Foreskin fibroblast (primary cell): ENCODE measurements around a stretch of chr2.

DNA sequence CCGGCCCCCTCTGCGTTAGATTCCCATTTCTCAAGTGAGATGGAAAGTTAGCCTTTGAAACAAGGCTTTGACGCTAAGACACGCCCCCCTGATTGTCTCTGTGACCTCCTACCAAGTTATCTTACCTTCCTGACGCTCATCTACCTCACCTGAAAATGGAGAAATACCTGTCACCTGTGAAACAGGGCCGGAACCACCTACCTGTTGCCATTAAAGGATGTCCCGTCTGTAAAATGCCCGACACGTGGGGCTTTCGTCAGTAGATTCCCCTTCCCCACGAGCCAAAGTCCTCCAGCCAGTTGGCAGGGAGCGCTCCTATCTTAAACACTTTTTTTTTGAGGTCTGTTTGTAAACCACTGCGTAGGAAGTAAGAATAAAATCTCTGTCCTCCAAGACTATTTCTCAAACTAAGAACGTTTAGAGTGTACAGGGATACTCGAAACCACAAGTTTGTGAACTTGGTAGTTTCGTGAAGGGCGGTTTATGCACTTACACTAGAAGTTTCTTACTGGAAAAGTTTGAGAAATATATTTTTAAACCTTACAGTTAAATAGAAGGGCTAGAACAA is 797 bp downstream of the ZNG1B start:
- RRBS = no CpG with 5 or more reads among the region's 17 CpGs

DNA sequence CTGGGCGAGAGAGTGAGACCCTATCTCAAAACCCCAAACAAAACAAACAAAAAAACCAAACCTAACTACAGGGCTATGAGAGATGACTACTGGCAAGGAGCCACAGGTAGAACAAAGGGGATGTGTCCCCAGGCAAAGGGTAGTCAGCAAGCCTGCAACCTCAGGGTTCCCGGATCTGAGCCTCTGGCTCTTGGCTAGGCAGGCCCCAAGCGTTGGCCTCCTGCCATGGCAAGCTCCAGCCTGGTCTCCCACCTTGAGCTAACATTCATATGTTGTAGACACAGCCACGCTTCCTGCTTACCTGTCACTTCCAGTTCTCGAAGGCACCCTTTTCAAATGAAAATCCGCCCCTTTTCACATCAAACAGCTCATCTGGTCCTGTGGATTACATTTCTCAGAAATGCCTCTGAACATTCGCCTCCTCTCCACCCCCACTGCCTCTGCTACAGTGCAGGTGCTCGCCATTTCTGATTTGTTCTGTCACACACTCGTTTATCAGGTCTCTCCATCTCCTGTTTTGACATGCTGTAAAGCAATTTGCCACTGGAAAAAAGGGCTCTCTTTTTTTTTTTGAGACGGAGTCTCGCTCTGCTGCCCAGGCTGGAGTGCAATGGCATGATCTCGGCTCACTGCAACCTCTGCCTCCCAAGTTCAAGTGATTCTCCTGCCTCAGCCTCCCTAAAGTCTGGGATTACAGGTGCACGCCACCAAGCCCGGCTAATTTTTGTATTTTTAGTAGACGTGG is 13.1 kb upstream of the ACTR3 start:
- RRBS = no CpG with 5 or more reads among the region's 15 CpGs

GRCh38 chr2:113886327-113887113 is 3.4 kb upstream of the ACTR3 start:
- RRBS = no CpG with 5 or more reads among the region's 4 CpGs

DNA sequence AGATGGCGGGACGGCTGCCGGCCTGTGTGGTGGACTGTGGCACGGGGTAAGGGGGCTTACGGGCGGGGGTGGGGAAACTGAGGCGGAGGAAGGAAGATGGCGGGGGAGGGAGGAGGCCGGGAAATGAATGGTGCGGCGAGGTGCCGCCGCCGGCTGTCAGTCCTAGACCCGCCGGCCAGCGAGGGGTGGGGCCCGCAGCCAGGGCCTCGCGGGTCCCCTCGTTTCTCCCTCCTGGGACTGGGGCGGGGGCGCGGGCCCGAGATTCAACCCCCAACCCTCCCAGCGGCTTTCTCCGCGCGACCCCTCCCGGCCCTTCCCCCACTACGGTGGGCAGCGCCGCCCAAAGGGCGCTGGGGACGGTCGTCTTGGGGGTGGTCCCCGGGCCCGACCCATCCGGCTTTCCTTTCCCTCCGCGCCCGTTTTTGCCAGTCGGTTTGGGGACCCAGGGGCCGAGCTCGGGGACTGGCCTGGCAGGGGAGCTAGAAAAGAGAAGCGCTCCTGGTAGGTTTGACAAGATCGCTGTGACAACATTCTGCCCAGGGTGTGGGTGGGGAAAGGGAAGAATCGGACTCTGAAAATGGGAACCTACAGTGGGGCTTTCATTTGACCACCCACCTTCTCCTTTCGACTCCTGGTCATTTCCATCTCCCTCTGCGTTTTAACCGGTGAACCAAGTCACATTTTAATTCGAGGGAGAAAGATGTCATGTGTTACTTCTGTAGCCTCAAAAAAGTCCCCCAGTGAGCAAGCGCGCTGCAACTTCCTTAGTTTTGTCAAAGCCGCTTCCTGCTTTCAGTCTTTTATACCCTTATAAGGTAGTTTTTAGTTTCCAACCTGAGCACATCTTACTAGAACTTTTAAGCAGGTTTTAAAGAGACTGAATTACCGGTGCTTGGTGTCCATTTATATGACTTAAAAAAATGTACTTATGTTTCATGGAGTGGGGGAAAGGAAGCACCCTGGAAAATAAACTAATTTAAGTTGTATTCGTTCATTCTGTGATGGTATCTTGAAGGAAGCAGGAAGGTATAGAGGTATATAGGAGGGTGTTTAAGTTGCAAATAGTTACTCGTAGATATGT is 729 bp downstream of the ACTR3 start:
- RRBS = 2% methylated on average over 10 of the region's 58 CpGs

DNA sequence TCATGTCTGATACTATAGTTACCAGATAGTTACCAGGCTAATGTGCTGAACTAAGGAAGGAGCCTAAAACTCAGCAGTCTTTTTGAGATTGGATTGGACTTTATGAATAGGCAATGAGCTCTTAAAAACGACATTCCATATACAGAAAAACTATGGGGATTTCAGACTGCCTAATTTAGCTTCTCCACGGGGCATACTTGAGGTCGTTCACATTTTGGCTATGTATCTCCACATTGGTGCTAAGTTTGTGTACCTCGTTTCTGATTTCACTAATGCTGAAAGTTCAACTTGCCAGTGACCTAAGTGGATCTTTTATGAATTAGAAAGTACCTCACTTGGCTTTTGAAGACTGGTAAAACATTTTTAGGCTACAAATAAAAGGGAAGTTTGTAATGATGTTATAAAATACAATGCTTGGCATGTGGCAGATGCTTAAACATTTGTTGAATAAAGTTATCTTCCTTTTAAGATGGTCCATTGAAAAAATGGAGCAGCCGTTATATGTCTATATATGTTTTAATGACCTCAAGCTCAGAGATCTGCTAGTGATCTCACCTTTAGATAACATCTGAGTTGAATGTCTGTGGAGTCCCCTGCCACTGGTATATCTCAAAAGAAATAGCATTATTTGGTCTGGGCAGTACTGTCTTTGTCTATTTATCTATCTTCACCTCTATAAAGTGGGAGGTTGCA is 73.5 kb downstream of the ACTR3 start:
- RRBS = no CpG with 5 or more reads among the region's 5 CpGs

GRCh38 chr2:114662294-114662831 is 219.9 kb downstream of the DPP10 start:
- RRBS = no CpG with 5 or more reads among the region's 43 CpGs

- RRBS = no CpG with 5 or more reads among the region's 10 CpGs
Measured at GRCh38 chr2:118223427-118223697, 135.1 kb downstream of the INSIG2 start.

- RRBS = 7% methylated on average over 8 of the region's 17 CpGs
Measured at GRCh38 chr2:118846071-118846288, 1.5 kb downstream of the EN1 start.

DNA sequence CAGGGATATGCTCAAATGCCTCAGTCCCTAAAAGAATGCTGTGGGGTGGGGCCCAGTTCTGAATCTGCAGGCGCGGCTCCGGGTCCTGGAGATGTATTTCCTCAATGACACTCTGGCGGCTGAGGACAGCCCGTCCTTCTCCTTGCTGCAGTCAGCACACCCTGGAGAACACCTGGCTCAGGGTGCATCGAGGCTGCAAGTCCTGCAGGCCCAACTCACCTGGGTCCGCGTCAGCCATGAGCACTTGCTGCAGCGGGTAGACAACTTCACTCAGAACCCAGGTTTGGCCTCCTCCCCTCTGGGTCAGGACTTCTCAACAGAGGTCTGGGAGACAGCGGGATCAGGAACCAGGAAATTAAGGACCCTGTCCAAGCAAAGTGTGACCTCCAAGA is 28.1 kb downstream of the MARCO start:
- RRBS = no CpG with 5 or more reads among the region's 10 CpGs

DNA sequence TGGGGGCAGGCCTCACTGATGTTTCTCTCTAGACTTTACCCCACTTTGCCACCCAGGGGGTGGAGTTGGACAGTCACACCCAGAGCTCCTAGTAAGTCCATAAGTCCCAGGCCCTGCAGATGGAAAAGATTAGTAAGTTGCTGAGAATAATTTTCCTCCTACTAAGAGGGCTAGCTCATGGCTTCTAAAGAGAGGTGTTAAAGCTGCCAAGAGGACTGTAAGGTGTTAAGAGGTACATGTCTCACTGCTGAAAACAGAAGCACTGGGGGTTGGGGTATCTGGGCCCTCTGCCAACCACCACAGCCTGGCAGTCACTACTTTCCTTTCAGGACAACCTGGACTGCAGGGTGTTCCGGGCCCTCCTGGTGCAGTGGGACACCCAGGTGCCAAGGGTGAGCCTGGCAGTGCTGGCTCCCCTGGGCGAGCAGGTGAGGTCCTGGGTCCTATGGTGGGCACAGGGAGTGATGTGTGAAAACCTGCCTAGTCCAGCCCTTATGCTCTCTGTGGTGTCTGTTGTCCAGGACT is 39.9 kb downstream of the MARCO start:
- RRBS = no CpG with 5 or more reads among the region's 2 CpGs

DNA sequence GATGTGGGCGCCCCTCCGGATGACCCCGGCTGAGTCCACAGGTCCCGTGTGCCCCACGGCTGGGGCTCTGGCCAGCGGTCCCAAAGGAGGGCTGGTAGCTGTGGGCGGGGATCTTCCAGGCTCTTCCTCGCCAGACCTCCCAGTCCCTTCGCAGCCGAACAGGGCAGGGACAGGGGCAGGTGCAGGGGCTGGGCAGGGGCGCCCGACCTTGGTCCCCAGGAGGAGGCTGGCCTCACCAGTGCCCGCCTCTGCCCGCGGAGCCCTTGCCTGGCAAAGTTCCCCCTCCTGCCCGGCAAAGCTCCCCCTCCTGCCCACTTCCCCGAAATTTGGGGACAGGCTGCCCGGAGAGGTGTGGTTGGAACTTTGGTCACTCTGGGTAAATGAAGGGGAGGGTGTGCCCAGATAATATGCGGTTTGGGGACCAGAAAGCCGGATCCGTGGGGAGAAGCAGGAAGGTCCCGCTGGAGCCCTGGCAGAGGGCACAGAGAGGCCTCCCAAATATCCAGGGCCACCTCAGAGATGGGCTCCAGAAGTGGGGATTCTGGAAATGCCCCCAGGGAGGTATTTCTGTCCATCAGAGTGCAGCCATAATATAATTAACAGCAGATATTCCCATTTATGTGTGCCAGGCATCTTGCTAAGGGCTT is 674 bp downstream of the STEAP3 start:
- RRBS = 17% methylated on average over 5 of the region's 22 CpGs

DNA sequence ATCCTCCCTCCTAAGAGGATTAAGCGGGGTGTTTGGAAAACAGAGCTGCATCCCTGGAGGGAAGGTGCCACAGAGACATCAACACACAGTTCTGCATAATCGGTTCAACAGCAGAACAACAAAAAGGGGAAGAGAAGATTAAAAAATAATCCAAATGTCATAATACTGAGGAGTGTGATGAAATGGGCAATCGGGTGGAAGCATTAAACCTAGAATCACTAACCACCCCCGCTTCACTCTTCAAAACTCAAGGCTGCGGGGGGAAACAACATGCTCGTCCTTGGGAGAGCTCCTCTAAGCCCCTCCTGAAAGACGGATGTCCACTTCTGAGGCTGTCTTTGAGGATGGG is 59.0 kb downstream of the STEAP3 start:
- RRBS = no CpG with 5 or more reads among the region's 7 CpGs

DNA sequence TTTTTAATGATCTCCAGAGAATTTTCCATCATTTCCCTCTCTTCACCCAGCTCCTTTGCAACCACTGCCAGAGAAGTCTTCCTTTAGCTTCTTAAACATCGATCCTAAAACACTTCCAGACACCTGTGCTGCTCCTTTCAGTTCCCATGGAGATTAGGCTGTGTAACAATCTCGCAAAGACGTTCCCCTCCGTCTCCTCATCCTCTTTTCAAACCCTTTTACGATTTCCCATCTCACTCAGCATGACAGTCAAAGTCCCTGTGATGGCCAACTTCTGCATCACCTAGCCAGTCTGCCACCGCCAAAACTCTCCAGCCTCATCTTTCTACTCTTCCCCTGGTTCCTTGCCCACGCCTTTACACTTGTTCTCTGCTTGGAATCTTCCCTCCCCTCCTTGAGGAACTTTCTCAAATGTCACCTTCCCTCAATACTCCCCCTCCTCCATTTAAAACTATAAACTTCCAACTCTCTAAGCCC is 953 bp downstream of the C2orf76 start:
- RRBS = no CpG with 5 or more reads among the region's 7 CpGs

DNA sequence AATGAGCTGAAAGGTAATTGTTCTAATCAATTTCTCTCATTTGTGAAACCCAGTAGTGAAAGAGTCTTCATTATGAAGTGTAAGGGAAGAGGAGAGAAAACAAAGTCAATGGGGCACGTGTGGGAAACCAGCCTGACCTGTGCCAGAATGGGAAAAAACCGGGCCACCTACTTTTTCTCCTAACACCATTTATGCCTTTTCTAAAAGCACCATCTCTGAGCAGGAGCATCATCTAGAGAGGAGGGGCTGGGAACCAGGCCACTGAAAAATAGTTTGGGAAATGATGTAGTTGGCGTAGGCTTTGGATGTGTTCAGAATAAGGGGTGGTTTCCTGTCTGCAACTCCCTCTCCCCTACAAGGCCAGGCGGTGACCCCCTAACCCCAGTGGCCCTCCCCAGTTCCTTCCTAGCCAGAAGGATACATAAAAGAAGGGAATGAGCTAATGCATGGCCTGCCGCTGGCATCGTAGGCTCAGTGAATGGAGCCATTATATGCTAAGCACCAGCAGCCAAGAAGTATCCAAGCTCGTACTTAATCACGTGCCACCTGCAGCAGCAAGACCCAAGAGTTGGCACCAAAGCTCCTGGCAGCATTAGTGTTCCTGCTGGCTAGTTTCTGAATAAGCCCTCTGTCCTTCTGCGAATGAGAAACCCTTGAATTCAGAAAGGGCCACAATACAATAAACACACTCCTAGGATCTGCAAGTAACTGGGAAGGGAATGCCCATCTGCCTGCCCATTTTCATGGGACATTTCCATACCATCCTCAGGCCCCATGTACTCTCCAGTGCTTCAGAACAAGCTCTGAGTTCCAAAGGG is 4.2 kb downstream of the DBI start:
- RRBS = no CpG with 5 or more reads among the region's 9 CpGs

DNA sequence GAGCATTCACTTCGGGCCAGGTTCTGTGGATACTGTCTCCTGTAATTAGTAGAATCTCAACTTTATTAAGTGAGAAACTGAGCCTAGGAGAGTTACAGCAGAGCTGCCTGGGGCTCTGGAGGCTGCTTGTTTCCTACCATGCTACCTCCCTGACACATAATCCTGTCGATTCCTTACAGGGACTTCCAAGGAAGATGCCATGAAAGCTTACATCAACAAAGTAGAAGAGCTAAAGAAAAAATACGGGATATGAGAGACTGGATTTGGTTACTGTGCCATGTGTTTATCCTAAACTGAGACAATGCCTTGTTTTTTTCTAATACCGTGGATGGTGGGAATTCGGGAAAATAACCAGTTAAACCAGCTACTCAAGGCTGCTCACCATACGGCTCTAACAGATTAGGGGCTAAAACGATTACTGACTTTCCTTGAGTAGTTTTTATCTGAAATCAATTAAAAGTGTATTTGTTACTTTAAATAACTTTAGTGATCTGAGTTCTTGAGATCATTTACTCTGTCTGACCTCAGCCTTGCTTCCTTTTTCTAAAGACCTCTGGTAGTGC is 5.4 kb downstream of the DBI start:
- RRBS = no CpG with 5 or more reads among the region's 7 CpGs

GRCh38 chr2:119431963-119433191 is 723 bp downstream of the TMEM37 start:
- RRBS = 1% methylated on average over 17 of the region's 64 CpGs

- RRBS = no CpG with 5 or more reads among the region's 4 CpGs
Measured at GRCh38 chr2:119491955-119492681, 32.2 kb downstream of the SCTR start.

DNA sequence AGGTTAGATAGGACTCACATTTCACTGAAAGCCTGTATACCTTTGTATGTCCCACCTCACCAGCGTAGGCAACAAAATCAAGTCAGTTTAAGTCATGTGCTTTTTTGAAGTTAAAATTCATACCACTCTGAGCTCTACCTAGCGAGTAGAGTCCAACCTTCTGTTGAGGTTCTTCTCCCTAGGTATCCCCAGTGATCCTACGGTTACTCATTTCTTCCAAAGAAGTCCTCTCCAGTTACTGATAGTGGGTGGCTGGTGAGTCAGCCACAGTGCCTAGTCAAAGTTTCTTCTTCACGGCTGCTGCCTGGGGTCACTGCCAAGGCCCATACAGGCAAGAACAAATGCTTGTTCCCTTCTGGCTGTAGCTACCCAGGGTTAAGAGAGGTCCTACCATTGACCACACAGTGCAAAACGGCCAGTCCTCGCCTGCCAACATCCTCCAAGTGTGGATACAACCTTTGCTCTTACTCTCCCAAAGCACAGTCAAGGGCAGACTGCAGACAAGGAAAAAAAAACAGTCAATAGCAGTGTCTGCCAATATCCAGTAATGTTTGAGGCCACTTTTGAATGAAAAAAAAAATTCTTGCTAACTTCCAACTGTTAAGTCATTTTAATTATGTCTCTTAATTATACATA is 2.9 kb upstream of the PTPN4 start:
- RRBS = no CpG with 5 or more reads among the region's 6 CpGs

GRCh38 chr2:119981843-119982607 is 30.9 kb upstream of the EPB41L5 start:
- RRBS = no CpG with 5 or more reads among the region's 1 CpG